ENCODE data around the genes GOLIM4 and EIF5A2.

DNA sequence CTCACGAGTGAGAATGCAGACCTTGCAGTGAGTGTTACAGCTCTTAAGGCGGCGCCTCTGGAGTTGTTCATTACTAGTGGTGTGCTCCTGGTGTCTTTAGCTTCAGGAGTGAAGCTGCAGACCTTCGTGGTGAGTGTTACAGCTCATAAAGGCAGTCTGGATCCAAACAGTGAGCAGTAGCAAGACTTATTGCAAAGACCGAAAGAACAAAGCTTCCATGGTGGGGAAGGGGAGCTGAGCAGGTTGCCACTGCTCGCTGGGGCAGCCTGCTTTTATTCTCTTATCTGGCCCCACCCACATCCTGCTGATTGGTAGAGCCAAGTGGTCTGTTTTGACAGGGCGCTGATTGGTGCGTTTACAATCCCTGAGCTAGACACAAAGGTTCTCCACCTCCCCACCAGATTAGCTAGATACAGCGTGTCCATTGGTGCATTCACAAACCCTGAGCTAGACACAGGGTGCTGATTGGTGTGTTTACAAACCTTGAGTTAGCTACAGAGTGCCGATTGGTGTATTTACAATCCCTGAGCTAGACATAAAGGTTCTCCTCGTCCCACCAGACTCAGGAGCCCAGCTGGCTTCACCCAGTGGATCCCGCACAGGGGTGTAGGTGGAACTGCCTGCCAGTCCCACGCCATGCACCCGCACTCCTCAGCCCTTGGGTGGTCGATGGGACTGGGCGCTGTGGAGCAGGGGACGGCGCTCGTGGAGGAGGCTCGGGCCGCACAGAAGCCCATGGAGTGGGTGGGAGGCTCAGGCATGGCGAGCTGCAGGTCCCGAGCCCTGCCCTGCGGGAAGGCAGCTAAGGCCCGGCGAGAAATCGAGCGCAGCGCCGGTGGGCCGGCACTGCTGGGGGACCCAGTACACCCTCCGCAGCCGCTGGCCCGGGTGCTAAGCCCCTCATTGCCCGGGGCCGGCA is 1526.4 kb downstream of the SI start:
- RRBS, result no CpG with 5 or more reads among the region's 36 CpGs

DNA sequence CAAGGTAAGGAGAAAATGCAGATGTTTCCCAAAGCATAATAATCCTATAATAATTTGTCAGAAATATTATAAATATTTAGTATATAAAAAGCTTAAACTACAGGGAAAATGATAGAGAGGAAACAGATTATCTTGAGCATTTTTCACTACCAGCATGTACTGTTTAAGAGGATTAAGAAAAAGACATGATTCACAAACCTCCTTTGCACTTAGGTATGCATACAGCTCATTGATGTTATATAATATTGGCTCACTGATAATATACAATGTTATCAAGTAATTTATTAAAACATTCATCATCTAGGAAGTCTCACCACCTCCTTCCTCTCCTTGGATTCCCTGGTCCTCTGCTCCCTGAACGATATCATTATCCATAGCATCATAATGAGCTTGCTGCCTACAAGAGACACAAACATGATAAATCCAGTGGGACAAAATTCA is 66.8 kb downstream of the GOLIM4 start:
- RRBS, result no CpG with 5 or more reads among the region's 1 CpG

GRCh38 chr3:168095078-168095972 is at the start of gene GOLIM4:
TSS of gene GOLIM4 (minus strand) at chr3:168095924.
- RRBS, result 1% methylated on average over 30 of the region's 88 CpGs

- RRBS, result no CpG with 5 or more reads among the region's 3 CpGs
Measured at GRCh38 chr3:169133570-169134336, 529.8 kb downstream of the MECOM start.

- RRBS, result no CpG with 5 or more reads among the region's 2 CpGs
Measured at GRCh38 chr3:169547223-169547721, 116.2 kb downstream of the MECOM start.

DNA sequence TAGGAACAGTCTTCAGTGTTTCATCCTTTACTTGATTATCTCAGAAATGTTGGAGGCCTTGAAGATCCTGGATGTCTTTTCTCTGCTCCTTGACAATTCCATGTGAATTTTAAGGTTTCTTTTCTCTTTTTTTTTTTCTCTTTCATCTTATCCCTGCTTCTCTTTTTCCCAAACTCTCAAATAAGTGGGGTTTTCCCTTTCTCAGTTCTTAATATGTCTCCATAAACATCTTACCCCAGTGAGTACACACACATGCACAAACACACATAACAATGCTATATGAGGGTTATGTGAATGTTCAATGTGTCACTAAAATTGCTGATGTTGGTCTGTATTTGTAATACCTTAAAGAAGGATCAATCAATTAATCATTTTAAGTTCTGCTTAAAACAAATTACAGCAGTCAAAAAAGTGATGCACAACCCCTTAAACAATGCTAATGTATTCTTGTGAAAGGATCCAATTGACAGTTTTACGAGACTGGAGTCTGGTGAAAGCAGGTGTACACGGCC is 36.8 kb downstream of the MECOM start:
- RRBS, result no CpG with 5 or more reads among the region's 2 CpGs

DNA sequence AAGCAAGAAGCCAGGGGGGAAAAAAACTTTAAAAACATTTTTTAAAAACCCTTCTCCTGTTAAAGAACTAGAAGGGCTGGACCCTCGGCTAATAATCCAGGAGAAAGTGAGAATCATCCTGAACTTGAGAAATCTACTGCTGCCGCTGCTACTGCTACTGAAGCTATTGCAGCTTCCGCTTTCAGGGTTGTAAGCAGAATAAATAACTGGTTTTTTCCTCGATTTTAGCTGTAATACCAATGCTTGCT is 420 bp upstream of the MECOM start:
- RRBS, result no CpG with 5 or more reads among the region's 4 CpGs

- RRBS, result 4% methylated on average over 3 of the region's 12 CpGs
Measured at GRCh38 chr3:169699396-169700204, 36.1 kb upstream of the MECOM start.

- RRBS, result no CpG with 5 or more reads among the region's 21 CpGs
Measured at GRCh38 chr3:169765106-169765554, 4.2 kb downstream of the ACTRT3 start.

DNA sequence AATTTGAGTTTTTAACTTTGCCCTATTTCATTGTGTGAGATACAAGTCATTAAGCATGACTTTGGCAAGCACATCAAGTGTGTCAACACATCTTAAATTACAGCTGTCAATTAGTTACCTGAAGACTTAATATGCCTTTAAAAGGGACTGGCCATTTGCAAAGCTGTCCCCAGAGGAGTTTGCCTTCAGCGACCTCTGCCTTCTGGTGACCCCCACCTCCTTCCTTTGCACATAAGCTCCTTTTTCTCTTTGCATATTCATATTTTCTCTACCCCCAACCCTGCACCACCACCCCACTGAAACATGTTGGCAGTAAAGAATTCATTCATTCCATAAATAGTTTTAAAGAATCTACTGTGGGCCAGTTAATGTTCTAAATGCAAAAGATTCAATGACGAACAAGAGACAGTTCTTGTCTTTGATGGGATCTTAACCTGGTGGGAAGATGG is 342 bp upstream of the LRRC31 start:
- RRBS, result no CpG with 5 or more reads among the region's 2 CpGs

DNA sequence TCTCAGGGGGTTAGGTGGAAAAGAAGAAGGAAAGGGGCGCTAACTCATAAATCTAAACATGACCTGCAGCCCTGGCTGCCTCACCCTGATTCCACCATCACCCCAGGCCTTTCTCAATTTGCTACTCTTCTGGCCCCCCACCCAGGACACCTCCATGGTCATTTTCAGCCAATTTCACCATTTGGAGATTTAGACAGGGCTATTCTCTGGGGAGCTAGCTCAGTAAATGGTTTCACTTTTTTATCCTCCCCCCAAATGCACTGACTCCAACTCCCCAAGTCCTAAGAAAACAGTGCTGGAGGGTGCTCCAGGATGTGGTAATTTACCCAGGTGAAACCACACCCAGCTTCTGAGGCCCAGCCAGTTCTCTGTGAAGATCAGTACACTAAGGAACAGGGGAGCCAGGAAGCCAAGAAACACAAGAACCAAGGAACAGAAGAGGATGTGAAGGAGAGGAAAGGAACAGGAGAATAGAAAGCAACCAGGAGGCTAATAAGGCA is 1.7 kb upstream of the LRRC31 start:
- RRBS, result no CpG with 5 or more reads among the region's 1 CpG

- RRBS, result no CpG with 5 or more reads among the region's 13 CpGs
Measured at GRCh38 chr3:170040197-170040738, 2.5 kb downstream of the GPR160 start.

GRCh38 chr3:170046438-170046700 is 8.6 kb downstream of the GPR160 start:
- RRBS, result no CpG with 5 or more reads among the region's 1 CpG

DNA sequence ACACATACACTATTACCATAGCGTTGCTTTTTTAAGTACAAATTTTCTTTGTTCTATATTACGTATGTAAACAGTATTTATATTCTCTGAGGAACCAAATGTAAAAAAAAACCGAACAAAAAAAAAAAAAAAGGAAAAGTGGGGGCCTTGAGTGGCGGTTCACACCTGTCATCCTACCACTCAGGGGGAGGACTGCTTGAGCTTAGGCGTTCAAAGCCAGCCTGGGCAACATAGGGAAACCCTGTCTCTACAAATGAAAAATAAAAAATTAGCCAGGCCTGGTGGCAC is 1.6 kb downstream of the PHC3 start:
- RRBS, result no CpG with 5 or more reads among the region's 5 CpGs

GRCh38 chr3:170496084-170496409 is 77.4 kb downstream of the CLDN11 start:
- RRBS, result no CpG with 5 or more reads among the region's 13 CpGs

DNA sequence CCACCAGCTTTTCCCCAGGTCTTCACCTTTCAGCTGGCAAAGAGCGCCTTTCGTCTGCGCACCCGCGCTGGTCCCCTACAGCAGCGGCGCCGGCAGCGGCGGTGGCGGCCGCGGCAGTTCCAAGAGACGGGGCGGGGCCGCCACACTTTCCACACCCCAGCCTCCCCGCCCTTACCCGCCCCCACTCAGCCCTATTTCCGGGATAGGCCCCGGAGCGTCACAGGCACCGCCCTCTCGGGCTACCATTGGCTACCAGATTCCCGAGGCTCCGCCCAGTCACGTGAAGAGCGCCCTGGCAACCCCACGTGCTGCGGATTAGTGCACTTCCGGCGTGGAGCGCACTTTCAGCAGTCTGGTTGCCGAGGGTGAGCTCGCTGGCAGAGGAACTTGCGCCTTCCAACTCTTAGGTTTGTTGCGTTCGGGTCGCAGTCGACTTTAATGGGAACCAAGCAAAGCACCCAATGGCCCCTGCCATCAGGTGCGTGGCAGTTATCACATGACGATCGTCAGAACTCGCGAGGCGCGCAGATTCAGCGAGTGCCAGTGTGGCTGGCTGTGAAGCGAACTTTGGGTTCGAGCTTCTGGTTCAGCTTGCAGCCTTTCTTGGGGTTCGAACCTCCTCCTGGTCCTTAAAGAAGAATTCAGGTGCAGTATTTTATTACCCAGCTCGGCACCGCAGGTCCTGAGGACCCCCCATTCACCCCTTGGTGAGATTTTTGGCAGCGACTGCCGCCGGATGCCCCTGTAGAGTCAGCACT is at the start of gene EIF5A2:
EIF5A2 (minus strand) TSS at position 121 of the 758 bp plus-strand sequence.
- RRBS, result under 1% methylated on average over 16 of the region's 55 CpGs

- RRBS, result no CpG with 5 or more reads among the region's 3 CpGs
Measured at GRCh38 chr3:171025365-171026061, 1.0 kb downstream of the SLC2A2 start.

DNA sequence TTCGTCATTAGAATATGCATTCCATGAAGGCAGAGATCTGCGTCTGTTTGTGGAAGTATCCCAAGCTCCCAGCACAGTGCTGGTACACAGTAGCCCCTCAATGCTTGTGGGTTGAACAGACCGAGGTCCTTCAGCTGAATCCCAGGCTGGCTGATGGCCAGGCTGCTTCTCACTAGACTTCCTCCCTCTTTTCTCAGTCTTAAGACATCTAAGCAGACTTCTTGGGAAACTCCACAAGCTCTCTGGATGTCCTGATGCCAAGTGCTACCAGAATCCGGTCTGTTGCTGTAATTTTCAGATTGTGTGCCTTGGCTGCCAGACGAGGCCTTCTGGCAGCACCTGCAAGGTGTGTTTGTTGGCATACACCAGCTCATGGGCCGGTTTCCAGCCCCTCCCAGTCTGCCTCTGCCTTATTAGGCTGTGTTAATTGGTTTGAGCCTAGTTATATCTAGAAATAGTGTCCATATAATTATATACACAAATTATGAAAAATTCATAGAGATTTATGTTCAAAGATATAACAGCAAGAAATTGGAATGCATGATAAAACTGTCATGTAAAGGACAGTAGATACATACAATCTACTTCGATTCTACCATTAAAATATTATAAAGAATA is 120.6 kb downstream of the TNIK start:
- RRBS, result 81% methylated on average over 2 of the region's 7 CpGs

DNA sequence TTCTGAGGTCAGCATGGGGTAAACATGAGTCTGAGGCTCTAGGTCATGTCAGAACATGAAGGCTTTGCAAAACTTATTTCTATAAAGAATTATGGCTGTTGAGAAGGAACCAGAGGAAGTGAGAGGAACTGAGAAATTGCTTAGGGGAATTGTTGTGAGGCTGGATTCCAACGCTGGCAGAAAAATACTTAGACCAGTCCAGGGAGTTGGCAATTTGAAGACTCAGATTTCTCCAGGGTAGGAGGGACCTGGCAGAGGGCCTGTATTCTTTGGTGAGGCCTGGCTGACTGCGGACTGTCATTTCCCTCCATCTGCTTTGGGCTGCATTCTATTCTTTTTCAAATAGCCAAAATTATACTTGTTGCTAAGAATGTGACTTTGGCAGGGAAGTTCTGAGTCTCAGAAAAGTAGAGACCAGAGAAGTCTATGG is 155.4 kb downstream of the PLD1 start:
- RRBS, result no CpG with 5 or more reads among the region's 2 CpGs

- RRBS, result no CpG with 5 or more reads among the region's 13 CpGs
Measured at GRCh38 chr3:171676352-171677229, 133.7 kb downstream of the PLD1 start.